Vagina (tissue), 1 donor: ENCODE measurements around the gene TRAPPC14.

GRCh38 chr7:99908473-99908920, 10.8 kb downstream of the TRIM4 start:
- PRO-cap = no peak
- RAMPAGE, long total RNA = no peak

GRCh38 chr7:99983203-99983964, 7.6 kb upstream of the AZGP1 start:
- PRO-cap = no peak
- RAMPAGE, long total RNA = no peak

- PRO-cap = no peak
- RAMPAGE, long total RNA = no peak
Measured at GRCh38 chr7:100003487-100004272, 11.7 kb upstream of the ZKSCAN1 start.

- PRO-cap = no peak
- RAMPAGE, long total RNA = no peak
Measured at GRCh38 chr7:100009711-100010247, 5.6 kb upstream of the ZKSCAN1 start.

DNA sequence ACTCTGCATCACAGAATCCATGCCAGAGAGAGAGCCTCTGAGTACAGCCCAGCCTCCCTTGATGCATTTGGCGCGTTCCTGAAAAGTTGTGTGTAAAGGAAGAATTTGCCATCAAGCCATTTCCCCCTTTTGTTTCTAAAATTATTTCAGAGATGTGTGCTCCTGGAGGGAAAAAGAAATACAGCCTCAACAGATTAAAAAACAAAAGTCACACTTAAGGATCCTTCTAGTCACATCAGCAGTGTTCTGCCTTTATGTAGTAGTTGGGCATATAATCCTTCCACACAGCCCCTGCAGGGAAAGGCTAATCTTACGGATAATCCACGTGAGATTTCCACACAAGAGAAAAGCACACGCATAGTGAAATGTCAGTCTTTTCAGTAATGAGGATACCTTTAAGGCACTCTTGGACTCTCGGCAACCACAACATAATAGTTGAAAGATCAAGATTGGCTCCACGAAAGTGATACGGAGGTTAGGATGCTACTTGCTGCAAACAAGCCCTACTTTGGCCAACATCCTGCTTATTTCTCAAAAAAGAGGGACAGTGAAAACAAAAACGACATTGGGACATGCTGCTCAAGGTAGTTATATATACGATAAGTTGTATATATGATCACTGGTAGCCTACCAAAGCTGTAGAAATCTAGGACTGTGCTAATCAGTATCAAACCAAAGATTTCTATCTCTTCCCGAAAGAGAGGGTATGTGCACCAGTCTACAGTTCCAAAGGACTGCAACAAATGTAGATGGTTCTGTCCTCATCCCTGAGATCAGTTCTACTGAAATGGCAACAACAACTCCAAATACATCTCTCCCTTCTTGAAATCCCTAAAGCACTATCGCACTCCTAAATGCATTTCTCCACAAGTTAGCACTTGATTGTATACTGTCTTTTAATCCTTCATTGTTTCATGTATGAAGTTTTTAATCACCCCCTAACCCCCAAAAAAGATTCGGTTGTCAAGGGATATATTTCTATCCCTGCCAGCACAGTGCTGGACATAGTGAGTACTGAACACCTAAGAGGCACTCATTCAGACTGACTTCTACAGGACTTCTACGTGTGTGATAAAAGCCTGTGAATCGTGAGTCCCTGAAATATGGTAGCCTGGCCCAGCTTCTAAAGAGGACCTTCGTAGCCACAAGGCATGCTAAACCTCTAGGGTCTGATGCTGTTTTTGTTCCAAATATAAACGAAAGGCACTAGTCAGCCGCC, 15.1 kb upstream of the ZSCAN21 start:
- PRO-cap = no peak
- RAMPAGE, long total RNA = no peak

- PRO-cap = no peak
- RAMPAGE, long total RNA = no peak
Measured at GRCh38 chr7:100080783-100081566, 548 bp downstream of the ZNF3 start.

GRCh38 chr7:100091818-100092714, 3.3 kb downstream of the COPS6 start:
- PRO-cap = no peak
- RAMPAGE, long total RNA = no peak

GRCh38 chr7:100102189-100102770, 837 bp downstream of the AP4M1 start:
- PRO-cap = no peak
- RAMPAGE, long total RNA = no peak

- PRO-cap = no peak
- RAMPAGE, long total RNA = no peak
Measured at GRCh38 chr7:100155775-100156278, 2.7 kb downstream of the TRAPPC14 start.

- PRO-cap = no peak
- RAMPAGE, long total RNA = no peak
Measured at GRCh38 chr7:100157664-100158589, 596 bp downstream of the TRAPPC14 start.

- PRO-cap = bidirectional peak, plus-strand start at chr7:100158783, minus-strand start at chr7:100158685
- RAMPAGE, long total RNA = no peak
Measured at GRCh38 chr7:100158590-100159158, at the start of gene TRAPPC14. Gene TRAPPC14, minus strand, starts transcription at chr7:100158723.

DNA sequence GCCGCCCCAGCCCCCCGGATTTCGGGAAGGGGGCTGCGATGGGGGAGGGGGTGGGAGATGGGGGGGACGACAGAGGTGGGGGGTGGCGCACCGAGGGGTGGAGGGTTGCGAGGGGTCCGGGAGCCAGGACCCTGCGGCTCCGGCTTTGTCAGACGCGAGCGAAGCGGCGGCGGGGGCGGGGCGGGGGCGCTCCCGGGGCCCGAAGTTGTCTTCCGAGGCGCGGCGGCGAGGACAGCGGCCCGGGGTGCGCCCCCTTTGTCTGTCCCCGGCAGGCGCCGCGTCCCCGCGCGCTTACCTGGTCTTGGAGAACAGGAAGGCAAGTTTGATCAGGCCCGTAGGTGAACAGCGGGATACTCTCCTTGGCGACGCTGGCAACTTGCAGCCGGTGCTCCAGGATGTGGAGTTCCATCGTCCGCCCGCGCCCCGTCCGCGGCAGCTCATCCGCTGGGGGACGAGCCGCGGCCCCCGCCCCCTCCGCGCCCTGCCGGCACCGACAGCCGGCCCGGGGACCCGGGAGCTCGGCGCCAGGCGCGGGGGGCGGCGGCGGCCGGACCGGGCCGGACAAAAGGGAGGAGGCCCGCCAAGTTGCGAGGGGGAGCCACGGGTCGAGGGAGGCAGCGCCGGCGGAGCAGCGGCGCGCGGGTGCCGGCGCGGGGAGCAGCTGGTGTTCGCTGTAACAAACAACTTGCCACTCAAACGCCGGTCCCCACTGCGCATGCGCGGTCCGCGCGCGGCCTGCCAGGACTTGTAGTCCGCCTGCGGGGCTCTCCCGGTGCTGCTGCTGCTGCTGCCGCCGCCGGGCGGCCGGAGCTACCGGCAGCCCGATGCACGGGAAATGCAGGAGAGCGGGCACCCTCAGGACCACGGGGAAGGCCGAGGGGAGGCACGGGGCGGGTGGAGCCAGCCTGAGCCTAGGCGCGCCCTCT, 35.7 kb upstream of the SPDYE3 start:
- PRO-cap = bidirectional peak, plus-strand start at position 750 of the sequence, minus-strand start at position 663 of the sequence
- RAMPAGE, long total RNA = no peak

DNA sequence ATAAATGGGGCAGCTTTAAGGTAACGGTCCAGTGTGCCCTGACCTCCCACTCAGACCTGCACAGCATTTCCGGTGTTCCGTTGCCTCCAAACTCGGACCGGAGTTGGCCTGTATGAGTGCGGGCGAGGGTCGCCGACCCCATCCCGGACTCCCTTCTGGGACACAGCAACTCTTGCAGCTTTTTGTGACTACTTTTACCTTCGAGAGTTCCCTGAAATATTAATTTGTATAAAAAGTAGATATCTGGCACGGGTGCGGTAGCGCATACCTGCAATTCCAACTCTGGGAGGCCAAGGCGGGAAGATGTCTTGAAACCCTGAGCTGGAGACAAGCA, 811 bp upstream of the PPP1R35 start:
- PRO-cap = no peak
- RAMPAGE, long total RNA = no peak

DNA sequence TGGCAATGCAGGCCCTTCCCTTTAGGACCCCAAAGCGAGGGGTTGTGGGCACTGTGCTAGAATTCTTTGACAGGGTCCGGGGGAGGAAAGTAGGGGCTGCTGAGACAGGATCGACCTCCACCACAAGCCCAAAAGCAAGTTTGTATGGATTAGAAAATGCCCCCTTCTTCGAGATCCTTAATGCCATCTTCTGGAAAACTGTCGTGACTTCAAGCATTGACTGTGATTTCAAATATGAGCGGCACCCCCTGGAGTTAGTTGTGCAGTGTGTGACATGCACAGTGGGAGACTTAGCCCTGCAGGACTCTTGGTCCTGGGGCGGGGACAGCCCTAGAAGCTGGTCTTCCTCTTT, 6.6 kb upstream of the SPACDR start:
- PRO-cap = no peak
- RAMPAGE, long total RNA = no peak

GRCh38 chr7:100475222-100476017, 3.6 kb downstream of the TSC22D4 start:
- PRO-cap = unidirectional peak, plus-strand start at chr7:100475759
- RAMPAGE, long total RNA = no peak

DNA sequence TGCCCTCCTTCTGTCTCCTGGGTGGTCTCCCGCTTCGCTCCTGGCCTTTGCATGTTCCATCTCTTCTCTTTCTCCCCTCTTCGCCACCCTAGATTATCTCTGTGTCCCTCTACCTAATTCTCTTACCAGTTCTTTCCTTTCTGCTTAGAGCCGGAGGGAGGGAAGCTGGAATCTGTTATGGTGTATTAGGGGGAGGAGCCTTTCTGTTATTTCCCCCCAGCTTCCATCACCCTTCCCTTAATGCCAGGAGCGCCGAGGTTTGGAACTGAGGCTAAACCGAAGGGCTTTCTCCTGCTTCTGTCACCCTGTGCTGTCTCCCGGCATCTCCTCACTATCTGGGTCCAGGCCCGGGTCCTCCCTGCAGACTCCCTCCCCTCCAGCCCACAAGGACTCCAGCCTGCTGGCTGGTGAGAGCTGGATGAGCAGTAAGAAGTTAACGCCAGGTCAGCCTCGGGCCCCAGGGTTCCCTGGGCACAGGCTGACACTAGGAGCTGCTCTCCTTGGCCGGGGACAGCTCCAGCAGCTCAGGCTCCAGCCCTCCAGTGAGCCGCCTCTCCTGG, 6.9 kb downstream of the SAP25 start:
- PRO-cap = no peak
- RAMPAGE, long total RNA = no peak

- PRO-cap = no peak
- RAMPAGE, long total RNA = no peak
Measured at GRCh38 chr7:100571899-100572438, 1.7 kb downstream of the SAP25 start.

DNA sequence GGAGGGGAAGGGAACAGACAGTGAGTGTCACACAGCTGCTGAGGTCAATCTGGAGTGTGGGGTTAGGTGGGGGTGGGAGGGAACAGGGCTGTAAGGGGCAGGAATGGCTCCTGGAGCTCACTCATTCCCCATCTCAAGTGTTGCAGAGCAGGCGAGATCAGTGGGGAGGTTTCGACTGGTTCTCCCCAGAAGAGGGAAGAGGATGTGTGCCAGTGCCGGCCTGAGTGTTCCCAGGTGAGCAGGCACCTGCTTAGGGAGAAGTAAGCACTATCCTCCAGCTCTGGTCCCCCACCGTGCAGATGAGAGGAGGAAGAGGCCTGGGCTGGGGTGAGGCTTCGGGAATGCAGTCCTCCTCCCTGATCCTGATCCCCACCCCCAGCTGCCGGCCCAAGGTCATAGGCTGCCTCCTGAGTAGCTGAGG, 1.4 kb downstream of the LRCH4 start:
- PRO-cap = no peak
- RAMPAGE, long total RNA = no peak

DNA sequence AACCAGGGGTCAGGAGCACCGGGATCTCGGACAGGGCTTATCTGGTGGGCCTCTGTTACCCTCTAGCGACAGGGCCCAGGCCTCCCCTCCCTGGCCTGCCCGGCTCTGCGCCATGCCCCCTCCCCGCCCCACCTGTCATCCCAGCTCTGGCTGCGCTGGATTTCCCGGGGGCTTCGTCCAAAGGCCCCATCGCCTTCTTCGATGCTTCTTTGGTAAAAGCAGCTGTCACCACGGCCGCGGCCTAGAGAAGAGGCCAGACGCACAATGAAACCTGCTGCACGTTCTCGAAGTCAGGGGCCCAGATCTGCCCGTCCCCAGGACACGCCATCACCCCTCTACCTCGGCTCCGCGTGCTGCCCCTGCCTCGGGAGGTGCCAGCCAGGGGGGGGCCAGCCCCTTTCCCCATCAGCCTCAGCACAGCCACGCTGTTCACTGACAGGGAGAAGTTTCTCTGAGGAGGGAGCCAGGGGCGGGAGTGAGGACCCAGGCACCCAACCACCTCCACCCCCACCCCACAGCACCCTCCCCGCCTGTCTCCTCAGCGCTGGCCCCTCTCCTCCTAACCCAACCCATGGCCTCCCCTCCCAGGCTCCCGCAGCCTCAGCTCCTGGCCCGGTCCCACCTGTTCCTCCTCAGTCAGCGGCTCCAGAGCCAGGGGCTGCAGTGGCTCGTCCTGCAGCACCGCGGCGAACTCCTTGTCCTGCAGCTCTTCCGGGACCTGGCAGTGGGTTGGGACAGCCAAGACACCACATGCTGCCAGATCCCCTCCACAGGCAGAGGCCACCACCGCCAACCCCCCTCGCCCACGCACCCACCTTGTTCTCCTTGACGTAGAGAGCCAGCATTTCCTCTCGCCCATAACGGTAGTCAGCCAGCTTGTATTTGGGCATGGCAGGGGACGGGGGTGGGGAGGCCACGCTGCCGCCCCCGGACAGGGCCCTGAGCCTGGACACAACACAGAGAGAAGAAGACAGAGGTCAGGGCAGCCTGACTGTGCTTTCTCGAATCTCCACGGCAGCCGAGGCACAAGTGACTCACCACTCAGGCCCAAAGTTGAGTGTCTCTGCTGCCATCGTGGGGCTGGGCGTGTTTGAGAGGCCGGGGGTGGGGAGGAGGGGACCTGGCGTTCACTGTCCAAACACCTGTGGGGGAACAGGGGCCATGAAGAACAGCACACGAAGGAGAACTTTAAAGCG, 6.5 kb downstream of the GIGYF1 start:
- PRO-cap = no peak
- RAMPAGE, long total RNA = no peak

DNA sequence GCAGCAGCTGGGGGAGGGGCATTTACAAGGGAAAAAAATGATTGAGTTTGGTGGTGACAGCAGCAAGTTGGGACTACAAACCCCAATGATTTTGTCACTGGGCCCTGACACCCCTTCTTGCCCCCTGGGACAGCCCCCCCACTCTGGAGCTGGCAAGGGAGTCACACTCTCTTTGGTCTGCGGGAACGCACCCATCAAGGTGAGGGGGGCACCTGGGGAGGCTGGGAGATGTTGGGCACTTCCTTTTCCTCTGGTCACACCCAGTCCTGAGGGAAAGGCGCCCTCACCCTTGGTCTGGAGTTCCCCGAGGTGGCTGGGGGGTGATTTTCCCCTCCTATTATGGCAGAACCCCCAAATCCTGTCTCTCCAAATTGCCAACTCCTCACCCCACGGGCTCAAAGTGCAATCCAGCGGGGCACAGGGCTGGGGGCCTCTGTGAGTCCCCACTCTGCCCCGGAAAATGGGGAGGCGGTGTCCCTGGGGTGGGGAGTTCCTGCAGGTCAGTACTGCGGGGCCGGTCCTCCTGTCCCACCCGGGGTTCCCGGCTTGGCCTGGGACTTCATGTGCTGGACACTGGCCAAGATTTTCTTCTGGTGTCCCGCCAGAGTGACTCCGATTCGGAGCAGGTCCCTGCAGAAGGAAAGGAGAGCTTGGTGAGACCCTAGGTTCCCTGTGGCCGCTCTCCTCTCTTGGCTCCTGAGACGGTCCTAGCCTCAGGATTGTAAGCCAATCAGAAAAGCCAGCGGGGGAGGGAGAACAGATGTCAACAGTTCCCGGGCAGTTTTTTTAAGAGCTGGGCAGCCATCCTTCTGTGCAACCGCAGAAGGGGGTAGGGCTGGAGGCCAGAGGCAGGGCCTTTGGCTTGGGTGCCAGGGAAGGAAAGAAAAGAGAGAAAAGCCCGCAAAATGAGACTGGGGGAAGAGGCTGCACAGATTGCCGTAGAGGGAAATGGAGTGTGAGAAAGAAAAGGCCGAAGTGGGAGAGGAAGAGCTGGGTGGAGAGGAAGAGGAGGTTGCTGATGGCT, 24.1 kb downstream of the EPHB4 start:
- PRO-cap = bidirectional peak, plus-strand start at position 822 of the sequence, minus-strand start at position 684 of the sequence
- RAMPAGE, long total RNA = no peak